Islet of Langerhans (tissue), 1 donor: ENCODE results near the gene KDM4E.

- RRBS = no CpG with 5 or more reads among the region's 1 CpG
Observed at GRCh38 chr11:94591756-94592086, 24.6 kb downstream of the PIWIL4 start.

- RRBS = no CpG with 5 or more reads among the region's 2 CpGs
Observed at GRCh38 chr11:94731995-94732546, 36.1 kb upstream of the AMOTL1 start.

DNA sequence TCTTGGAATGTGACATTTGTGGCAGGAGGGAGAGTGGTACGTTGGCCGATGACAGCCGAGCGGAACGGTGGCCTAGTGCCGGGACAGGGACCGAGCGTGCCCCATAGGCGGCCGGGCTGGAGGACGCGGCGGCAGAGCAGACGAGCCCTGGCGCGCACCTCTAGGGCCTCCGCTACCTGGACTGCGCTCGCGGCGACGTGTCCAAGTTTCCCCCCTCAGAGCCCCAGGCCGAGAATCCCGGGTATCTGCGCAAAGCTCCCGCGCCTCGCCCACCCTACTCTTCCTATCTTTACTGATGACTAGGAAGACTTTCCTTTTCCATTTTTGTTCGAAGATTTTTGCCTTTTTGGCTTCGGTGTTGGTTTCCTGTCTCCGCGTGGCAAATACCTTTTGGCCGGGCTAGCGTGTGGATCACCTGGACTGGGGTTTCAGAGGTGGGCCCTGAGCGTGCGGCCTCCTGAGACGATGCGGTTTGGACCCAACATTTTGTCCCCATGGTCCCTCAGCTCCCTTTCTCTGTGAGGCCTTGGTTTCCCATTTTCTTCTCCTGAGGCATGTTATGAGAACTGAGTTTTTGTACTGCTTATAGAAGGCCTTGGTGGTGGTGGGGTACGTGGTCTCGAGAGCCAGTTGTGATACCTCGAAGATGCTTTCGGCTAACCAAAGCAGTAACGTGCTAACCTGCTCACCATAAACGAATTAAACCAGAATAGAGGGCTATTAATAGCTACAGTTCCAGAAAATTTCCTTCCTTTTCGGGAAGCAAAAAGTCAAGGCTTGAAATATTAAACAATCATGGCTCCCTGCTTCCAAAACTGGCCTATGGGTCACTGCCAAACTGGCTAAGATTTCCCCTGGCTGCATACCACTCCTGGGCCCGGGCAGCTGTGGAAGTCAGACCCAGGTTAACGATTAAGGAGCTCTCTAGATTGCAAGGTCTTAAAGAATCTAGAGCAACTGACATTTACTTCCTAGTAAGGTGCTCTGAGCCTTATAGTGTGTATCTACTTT, 1.4 kb downstream of the AMOTL1 start:
- RRBS = no CpG with 5 or more reads among the region's 47 CpGs

GRCh38 chr11:94880337-94880977, 92.9 kb downstream of the CWC15 start:
- RRBS = no CpG with 5 or more reads among the region's 6 CpGs

DNA sequence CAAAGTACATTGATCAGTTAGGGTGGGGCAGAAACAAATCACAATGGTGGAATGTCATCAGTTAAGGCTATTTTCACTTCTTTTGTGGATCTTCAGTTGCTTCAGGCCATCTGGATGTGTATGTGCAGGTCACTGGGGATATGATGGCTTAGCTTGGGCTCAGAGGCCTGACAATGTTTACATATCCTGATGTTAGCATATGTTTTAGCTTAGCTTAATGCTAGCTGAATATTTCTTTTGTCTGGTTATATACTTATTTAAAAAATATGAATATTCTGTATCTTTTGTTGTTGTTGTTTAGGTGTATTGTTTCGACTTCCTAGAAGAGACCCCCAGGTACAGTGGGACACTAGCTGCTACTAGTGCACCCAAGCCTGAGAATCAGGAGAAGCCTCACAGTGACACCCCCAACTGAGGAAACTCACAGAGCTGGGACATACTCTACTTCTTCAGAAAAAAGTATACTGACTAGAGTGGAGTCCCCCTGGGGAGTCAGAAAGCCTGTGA, at the start of gene KDM4E:
KDM4E (plus strand) TSS at position 369 of the 507 bp plus-strand sequence.
- RRBS = no CpG with 5 or more reads among the region's 1 CpG

- RRBS = 3% methylated on average over 36 of the region's 58 CpGs
Observed at GRCh38 chr11:95089997-95090721, 513 bp downstream of the ENDOD1 start.

GRCh38 chr11:95191255-95191650, 39.7 kb downstream of the SESN3 start:
- RRBS = no CpG with 5 or more reads among the region's 5 CpGs

DNA sequence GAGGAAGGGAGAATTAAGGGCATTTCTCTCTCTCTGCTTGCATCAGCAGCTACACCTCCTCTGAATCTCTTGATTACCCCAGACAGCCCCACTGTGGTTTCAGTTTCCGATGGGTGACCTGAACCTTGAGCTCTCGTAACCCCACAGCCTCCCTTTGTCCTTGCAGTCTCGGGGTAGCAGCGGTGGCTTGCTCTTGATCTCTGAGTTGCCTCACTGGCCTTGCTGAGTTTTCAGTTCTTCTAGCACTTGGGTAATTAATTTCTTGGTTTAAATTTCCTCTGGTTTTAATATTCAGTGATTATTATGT, 212.5 kb upstream of the SESN3 start:
- RRBS = no CpG with 5 or more reads among the region's 4 CpGs

DNA sequence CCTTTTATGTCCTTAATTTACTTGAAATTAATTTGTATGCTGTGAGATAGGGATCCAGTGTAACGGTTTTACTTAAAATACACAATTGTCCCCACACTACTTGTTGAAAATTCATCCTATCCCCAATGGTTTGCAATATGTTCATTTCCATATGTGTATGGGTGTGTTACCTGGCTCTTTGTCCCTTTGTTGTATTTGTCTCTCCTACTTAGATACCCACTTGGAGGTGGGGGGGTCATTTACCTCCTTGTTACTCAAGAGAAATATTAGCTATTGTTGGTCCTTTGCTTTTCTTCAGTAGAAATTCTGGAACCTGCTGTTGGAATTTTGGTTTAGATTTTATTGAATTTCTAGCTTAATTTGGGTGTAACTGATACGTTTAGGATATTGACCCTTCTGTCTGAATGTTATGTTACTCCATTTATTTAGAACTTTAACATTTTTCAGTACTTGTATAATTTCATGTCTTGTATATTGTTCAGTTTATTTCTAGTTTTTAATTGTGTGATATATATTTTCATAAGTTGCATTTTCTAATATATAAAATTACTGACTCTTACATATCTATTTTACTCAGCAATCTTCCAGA, 4.6 kb downstream of the CEP57 start:
- RRBS = no CpG with 5 or more reads among the region's 2 CpGs

GRCh38 chr11:96149787-96150397, 193.1 kb downstream of the MAML2 start:
- RRBS = no CpG with 5 or more reads among the region's 5 CpGs

DNA sequence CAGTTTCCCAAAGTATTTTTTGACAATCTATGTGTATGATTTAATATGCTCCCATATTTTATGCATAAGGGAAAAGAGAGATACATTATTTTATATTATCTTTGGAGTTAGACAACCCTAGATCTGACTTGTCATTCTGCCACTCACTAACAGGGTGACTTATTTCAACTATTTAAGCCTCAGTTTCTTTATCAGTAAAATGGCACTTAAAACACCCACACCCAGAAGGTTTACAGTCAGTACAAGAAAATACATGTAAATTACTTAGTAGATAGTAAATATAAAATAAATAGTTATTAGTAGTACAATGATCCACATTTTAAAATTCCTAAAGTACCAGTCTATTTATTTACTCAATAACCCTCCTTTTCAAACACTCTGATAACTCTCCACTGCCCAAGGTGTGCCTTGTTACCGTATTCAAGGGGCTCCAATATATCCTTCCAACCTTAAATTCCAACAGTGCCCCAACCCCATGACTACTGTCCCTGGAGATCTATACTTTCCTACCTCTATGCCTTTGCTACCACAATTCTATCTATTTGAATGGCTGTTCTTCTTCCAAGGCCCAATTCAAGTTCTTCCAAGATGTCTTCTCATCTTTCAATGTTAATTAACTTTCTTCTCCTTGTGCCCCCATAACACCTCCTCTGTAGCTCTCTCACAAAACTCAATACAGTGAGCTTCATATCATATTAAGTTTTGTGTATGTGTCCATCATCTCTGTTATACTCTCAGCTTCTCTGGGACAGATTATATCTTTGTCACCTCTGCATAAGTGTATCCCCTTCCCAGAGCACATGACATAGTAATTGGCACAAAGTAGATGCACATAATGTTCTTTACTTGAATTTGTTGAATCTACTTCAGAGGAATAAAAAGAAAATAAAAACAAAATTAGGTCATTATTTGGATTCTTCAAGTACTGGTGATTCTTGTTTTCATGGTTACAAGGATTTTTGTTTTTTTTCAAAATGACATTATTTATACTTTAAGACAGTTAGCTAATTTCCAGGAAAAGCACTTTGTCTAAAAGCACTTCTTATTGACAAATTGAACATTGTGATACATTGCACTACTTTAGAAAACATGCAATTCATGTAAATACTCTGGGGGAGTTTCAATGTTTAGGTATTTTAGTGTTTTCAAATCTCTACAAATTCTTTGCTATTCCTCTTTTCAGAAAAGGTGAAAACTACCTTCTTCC, 118.7 kb downstream of the MAML2 start:
- RRBS = no CpG with 5 or more reads among the region's 1 CpG

DNA sequence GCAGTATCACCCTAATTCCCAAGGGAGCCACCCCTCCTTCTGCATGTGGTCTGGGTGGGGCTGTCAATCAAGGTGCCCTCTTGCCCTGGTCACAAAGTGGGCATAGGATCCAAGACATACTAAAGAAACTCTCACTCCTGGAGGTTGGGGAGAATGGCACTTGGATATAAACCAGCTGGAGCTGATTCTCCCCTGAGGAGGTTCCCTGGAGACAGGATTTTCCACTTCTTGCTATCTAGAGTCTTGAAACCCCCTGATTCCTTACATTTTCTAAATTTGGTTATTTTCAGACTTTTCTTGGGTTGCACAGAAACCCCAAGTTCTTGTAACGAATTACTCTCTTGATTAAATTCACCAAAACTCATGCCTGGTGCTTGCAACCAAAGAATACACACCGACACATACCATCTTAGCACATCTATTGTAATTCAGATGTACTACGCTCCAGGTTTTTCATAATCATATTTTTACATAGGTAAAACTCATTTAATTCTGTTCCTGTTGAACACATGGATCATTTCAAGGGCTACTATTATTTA, 40.5 kb downstream of the MAML2 start:
- RRBS = no CpG with 5 or more reads among the region's 3 CpGs

DNA sequence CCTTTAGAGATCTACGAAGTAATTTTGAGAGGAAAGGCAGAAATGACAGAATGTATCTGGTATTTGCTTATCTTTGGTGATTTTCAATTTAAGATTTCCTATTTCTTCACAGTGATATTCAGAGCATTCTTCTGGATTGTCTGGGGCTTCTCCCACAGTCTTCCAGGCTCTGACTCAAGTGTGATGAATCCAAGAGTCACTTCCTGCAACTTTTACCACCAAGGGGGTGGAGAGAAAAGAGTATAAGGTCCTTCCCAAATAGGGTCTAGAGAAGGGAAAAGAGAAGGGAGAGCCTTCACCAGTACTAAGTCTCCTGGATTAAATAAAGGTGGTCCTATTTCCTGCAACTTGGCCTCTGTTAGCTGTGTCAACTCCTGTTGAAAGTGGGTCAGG, 1054.6 kb upstream of the CNTN5 start:
- RRBS = no CpG with 5 or more reads among the region's 1 CpG

GRCh38 chr11:99069926-99070305, 49.2 kb downstream of the CNTN5 start:
- RRBS = no CpG with 5 or more reads among the region's 8 CpGs

DNA sequence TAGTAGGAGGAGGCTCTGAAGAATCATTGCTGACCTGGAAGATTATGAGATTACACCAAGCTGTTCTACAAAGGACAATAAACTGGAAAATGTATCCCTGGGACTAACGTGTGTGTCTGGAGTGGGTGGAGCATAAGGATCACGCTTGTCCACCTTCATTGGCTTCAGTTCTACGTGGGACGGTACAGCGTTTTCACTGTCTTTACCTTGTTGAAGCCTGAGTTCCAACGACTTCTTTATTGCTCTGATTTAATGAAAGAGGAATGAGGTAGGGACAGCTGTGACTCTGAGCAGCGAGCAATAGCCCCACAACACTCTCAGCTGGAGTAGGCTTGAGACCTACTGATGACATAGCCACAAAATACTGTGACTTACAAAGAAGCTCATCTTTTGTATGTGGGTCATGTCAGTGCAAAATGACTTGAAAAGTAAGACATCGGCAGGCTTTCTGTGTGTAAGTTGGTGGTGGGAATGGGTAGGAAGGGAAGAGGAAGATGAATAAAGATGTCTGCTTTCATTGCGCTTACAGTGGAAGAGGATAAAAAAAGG, 87.1 kb downstream of the ARHGAP42 start:
- RRBS = no CpG with 5 or more reads among the region's 9 CpGs

- RRBS = no CpG with 5 or more reads among the region's 5 CpGs
Observed at GRCh38 chr11:101122910-101123635, 6.5 kb downstream of the PGR start.

DNA sequence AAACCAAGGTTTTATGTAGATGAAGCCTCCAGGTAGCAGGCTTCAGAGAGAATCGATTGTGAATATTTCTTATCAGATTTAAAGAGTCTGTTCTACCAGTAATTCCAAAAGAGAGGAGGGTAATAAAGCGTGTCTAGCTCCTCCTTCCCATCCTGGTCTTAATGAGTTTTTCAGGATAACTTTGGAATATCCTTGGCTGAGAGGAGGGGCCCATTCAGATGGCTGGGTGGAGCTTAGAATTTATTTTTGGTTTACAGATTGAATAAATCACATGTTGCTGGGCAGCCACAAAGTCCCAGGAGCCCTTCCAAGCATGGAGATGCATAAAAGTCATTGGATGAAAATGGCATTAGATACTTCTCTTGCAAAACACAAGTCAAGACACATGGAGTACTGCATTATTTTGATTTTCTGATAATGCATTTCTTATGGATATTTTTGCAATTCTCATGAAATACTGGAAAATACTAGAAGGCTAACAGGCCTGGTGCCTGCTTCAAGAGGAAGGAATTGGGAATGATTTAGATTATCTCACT, 139.0 kb downstream of the TRPC6 start:
- RRBS = no CpG with 5 or more reads among the region's 2 CpGs

DNA sequence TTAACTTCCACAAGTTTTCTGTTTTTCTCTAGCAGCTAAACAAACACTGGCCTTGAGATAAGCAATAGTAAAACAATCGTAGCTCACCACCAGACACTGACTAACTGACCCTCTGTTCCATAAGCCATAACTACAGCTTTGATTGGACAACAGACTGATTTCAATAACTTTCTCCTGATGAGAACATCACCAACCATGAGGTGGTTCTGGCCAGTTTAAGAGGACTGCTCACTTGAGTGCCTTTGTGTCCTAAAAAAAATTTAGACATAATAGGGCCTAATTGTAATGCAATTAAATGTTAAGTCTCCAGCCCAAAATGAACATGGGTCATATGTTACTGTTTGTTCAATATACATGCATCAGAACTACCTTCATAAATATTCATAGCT, 1.8 kb upstream of the CEP126 start:
- RRBS = no CpG with 5 or more reads among the region's 1 CpG

DNA sequence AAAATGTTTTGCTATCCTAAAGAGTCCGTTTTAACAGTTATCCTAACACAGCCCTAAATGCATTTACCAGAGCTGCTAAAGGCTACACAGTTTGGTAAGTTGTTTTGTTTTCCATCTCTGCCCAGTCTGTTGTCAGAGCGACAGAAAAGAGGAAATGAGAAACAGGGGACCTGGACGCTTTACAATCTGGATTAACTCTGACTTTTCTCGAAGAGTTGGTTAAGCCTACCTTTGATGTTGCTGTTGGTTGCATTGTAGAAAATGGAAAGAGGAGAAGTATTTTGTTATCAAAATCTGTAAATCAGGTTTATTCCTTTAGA, 572 bp downstream of the ANGPTL5 start:
- RRBS = no CpG with 5 or more reads among the region's 4 CpGs

- RRBS = no CpG with 5 or more reads among the region's 20 CpGs
Observed at GRCh38 chr11:102111808-102112472, 1.7 kb downstream of the YAP1 start.